Pulmonary artery (tissue), 1 donor: ENCODE results near the genes BHLHA15, BRI3 and SMURF1.

DNA sequence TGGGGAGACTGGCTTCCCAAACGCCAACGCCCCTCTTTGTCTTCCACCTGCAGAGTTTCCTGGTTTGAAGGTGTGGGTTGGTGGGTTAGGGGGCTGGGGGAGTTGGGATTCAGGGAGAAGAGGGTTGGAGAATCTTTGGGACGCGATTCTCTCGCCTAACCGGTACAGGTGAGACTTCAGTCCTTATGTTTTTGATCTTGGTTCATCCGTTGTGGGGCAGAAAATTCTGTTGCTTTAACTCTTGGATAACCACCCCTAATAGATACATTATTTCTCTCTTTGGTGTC is 352 bp downstream of the TAC1 start:
- PRO-cap: no peak

DNA sequence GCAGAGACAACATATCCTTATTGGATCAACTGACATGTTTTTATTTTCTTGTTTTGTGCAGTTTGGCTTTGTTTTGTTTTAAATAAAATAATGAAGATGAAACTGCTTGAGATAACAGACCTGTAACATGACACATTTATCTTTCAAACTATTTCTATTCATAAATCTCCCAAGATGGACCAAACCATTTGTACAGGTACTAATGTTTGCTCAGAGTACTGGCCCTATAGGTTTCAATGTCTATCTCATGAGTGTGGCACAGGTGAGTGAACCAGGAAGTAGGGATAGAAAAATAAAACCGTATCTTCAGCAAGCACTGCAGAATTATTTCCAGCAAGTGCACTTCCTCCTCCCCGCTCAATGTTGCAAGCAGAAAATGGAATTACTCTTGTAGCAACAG is 40.5 kb downstream of the TAC1 start:
- PRO-cap: no peak

DNA sequence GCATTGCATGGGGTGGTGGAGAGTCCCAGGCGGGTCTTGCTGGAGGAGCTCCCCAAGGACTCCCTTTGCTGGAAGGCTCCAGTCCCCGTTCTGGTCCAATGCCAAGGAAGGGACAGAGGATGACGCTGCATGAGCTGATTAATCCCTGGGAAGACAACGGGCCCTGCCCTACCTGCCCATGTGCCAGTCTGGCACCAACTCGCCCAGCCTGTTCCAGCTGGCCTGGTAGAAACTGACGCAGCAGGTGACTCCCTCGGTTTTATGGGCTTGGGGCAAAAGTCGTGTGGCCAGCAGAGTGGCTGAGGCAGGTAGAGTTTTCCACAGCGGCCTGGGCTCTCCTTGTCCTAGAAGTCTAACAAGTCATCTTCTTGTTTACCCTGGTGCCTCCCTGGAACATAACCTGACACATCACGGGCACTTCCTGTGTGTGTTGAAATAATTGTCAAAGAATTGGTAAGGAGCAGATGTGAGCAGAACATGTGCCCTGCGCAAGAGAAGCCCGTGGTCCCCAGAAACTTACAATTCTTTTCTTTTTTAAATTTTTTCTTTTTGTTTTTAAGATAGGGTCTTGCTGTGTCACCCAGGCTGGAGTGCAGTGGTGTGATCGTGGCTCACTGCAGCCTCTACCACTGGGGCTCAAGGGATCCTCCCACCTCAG is 20.3 kb upstream of the LMTK2 start:
- PRO-cap: no peak

GRCh38 chr7:98133551-98134524 is 27.2 kb downstream of the LMTK2 start:
- PRO-cap: no peak

DNA sequence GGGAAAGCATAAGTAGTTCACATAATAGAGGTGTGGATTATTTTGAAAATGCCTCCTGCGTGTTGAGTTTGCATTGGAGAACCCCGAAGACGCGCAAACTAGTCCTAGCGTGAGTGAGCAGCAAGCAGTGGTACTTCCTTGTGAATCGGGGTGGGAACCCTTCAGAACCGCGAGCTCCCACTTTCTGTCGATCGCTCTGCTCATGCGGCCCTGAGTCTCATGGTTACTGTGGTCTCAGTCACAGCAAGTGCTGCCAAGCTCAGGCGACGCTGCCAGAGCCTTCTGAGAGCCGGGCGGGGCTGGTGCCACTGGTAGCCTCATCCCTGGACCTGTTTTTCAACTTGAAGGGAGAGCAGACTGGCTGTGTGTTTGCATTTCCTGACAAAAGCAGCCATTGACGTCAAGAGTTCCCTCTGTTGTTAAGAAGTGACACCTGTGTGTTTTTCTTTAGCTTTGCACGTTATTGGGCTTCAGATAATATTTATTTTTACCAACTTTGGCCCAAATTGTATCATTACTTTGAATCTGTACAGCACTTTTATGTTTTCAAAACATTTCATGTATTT is 32.9 kb upstream of the BHLHA15 start:
- PRO-cap: no peak

DNA sequence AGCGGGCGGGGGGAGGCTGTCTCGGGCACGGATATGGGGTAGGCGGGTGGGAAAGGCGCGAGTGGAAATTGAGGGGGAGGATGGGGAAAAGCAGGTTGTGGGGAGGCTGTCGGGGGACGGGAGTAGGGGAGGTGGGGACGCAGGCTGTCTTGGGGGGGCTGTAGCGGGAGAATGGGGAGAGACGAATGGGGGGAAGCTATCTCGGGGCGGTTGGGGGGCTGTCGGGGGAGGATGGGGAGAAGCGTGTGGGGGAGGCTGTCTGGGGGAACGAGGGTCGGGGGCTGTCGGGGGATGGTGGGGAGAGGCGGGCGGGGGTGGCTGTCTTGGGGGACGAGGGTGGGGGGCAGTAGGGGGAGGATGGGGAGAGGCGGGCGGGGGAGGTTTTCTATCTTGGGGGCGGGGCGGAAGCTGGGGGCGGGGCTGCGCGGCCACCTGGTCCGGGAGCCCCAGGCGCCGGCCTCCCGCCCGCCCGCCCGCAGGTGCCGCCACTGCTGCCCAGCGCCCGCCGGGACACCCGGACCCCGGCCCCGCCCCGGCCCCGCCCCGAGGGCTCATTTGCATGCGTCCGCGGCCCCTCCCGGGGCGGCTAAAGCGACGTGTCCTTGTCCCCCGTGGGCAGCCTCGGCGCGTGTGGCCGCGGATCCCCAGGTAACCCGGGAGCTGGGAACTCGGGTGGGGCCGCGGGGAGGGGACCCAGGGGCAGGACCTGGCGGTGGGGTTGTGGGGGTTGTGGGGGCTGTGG is at the start of gene BHLHA15:
Gene BHLHA15, plus strand, starts transcription at position 589 of the 742 bp plus-strand sequence.
- PRO-cap: no peak

DNA sequence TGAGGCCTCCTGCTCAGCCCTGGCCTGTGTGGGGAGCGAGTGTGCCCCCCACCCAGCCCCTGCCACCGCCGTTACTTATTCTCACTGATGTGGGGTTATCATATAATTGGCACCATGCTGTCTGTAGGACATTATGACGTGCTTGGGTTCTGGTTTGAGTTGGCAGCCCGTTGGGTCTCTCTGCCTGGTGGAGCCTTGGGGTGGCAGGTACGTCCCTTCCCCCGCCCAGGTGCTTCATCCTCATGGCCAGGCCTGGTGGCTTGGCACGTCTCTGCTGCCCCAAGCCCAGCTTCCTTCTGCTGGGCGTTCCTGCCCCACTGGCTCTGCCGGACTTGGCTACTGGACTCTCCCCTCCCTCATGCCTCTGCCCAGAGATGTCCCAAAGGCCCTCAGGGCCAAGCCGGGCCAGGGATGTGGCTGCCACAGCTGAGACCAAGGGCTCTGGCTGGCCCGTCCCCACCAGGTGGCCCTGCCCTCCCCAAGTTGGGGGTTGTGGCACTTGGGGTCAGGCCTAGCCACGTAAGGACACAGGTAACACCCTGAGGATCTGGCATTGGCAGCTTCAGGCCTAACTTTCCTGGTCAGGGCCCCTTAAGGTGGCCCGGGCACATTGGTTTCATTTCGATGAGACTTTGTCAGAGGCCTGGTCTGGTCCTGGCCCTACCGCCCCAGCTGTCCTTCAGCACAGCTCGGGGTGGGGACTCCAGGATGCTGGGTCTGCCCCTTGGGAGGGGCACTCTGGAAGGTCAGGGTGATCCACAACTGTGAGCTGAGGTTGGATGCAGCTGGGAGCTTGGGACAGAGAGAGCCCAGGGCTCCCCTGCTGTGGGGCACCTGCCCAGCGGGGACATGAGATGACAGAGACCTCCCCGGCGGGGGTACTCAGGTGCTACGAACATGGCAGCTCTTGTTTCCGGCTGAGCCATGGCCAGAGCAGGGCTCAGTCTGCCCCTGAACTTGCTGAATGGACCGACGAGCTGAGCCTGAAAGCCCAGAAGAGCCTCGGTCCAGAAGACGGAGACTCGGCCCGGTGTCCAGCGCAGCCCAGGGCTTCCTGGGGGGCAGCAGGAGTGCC is 2.8 kb downstream of the BHLHA15 start:
- PRO-cap: no peak

DNA sequence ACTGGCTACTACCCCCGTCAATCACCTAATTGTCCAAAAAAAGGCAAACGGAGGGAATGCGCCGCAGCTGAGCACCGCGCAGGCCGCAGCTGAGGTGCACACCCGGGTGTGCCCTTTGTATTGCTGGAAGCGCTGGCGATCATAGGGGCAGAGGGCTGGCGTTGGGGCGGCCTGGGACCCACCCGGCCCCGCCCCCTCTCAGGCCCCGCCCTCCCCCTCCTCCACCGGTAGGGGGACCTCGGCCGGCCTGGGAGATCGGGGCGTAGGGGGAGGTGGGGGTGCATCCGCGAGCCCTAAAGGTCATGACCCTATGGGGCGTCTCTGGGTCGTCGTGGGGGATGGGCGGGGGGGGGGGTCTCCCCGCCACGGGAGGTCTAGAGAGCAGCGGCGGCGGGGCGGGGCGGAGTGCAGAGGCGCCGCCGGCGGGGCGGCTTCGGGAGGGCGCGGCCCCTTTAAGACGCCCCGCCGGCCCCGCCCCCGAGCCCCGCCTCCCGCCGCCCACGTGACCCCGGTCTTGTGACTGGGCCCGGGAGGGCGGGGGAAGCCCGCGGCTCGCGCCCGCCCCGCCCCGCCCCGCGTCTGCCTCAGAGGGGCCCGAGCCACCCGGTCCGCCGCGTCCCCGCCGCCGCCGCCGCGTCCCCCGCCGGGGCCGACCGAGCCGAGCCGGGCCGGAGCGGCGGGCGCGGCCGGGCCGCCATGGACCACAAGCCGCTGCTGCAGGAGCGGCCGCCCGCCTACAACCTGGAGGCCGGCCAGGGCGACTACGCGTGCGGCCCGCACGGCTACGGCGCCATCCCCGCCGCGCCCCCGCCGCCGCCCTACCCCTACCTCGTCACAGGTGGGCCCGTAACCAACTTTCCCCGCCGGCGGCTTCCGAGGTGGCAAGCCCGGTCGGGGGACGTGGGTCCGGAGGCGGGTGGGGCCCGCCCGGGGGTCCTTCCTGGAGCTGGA is at the start of gene BRI3:
Gene BRI3, plus strand, starts transcription at position 587 of the 951 bp plus-strand sequence.
- PRO-cap: unidirectional peak, minus-strand start at position 117 of the sequence; bidirectional peak, plus-strand start at position 377 of the sequence, minus-strand start at position 117 of the sequence; bidirectional peak, plus-strand start at position 587 of the sequence, minus-strand start at position 429 of the sequence

DNA sequence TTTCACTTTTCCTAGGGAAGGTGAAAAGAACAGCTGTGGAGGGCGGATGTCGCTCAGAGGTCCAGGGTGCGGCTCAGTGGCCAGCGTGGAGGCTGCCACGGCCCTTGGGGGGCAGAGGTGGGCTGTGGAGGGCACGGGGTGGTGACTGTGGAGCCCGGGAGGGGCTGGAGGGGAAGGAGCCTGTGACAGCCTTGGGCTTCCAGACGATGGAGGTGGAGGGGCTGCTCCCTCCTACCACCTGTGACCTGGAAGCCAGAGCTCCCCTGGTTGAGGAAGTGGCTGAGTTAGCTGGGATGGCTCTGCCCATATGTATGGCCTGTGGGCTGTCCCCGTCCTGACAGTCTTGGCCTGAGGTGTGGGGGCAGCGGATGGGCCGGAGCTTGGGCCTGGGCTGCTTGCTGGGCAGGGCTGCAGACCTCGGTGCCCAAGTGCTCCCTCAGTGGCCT is 3.7 kb downstream of the BRI3 start:
- PRO-cap: no peak

DNA sequence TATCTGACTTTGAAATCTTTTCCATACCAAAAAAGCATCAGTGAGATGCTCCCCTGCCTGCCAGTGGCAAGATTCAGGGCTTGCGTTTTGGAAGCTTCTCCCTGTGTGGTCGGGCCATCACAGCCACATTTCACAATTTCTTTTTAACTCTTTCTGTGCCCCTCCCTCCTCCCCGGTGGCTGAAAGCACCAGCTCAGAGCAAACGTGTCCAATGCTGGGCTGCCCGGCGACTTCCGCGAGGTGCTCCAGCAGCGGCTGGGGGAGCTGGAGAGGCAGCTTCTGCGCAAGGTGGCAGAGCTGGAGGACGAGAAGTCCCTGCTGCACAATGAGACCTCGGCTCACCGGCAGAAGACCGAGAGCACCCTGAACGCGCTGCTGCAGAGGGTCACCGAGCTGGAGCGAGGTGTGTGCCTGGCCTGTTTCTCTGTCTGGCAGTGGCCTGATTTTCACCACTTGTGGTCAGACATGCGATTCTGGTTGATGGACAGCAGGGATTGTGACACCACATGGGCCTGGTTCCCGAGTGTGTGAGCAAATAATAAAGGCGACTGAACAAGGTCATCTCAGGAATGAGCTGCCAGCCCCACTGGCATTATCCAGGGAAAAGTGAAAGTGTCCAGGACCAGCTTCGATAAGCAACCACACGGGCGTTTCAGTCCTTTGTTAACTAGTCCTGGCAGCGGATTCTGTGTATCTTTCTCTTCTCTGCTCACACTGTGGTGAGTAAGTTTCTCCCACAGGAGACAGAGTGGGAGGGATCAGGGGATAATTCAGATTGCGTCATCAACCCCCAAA is 2.6 kb downstream of the NPTX2 start:
- PRO-cap: no peak

DNA sequence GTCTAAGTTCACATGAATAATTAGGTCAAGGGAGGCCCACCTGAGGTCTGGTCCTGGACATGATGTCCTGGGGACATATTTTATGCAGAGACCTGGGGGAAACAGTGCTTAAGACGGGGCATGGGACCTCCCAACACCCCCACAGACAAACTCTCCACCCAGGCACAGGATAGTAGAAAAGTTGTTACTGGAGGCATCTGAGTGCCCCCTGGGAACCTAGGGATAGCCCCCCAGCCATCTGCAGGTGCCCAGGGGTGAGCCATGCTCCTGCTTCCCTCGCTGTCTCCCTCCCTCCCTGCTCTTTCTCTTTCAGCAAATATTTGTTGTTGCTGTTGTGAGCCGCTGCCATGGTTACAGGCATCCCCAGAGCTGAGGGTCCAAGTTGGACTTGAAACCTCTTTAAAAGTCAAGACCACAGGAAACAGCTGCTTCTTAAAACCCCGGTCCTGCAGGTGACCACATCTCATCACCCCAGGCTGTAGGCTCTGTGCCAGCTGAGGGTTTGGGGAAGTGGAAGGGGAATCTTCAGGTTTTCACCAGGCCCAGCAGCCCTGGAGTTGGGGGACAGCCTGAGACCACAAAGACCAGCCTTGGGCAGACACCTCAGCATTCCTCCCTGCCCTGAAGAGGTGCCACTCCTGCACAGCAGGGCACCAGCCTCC is 24.4 kb downstream of the NPTX2 start:
- PRO-cap: no peak

DNA sequence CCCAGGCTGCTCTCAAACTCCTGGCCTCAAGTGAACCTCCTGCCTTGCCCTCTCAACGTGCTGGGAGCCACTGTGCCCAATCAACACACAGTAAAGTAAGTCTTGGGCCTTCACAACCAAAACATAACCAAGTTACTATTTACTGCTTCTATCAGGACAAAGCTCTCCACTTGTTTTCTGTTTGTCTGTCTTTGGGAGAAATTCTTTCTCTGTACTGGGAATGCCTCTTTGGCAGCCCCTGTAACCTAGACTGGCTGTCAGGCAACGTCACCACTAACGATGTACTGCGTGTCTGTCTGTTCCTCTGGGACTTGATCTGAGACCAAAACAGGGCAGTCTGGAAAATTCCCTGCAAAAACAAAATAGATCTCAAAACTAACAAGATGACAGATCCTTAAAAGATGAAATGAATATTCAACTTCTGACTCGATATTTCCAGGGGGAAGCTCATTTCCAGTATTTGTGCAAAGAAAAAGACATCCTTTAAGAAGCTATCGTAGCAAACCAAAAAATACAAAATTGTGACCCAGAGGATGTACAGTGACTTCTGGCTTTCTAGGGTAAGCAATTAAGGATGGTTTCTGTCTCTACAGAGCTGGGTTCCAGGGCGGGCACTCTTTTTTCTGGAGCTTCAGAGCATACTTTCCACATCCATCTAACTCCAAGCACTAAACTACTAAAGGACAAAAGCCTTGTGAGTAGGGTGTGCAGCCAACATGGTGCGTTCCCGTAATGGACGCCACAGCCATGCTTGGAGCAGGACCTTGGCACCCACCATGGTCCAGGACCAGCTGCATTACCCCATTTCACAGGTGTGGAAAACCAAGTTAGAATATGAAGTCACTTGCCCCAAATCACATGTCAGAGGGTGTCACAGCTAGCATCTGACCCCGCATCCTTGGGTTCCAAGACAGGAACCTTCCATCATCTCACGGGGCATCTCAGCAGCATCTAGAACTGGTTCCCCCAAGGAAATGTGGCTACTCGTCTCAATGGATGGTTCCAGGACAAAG is 112.7 kb downstream of the SMURF1 start:
- PRO-cap: no peak

- PRO-cap: no peak
Observed at GRCh38 chr7:99042338-99042901, 101.5 kb downstream of the SMURF1 start.

GRCh38 chr7:99142941-99143957 is 659 bp downstream of the SMURF1 start:
- PRO-cap: bidirectional peak, plus-strand start at chr7:99143204, minus-strand start at chr7:99142996; bidirectional peak, plus-strand start at chr7:99143551, minus-strand start at chr7:99143341

DNA sequence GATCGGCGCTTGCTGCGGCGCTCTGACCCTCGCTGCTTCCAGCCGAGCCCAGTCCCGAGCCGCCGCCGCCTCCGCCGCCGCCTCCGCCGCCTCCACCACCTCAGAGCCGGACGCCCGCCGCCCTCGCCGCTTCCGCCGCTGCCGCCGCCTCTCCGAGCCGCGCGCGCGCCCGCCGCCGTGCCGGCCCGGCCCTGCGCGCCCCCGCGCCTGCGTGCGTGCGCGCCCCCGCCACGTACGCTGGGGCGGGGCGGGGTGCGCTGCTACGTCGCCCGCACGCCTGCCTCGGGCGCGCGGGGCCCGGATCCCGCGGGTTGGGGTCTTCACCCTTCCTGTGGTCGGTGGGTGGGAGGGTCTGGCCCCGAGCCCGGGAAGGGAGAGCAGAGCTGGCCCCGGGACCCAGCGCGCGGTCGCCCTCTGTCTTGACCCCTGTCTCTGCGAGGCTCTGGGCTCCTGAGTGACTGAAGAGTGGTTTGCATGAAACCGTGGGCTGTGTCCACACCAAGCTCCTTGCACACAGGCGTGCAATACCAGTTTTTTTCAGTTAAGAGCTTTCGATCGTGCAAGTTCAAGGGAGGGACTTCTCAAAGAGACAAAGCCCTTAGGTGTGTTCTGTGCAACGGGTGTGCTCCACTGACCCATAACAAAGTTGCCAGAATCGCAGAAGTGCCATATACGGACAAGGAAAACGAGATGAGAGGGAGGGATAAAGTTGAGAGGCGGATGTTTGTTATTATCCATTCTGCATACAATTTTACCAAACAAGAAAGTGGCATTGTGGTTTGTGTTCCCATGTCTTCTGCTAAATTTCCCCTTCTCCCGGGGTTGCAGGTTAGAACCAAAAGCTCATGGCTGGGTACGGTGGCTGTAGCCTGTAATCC is at the start of gene SMURF1:
Gene SMURF1, minus strand, starts transcription at position 151 of the 878 bp plus-strand sequence.
- PRO-cap: bidirectional peak, plus-strand start at position 235 of the sequence, minus-strand start at position 209 of the sequence

GRCh38 chr7:99211529-99212199 is 3.7 kb upstream of the KPNA7 start:
- PRO-cap: no peak

DNA sequence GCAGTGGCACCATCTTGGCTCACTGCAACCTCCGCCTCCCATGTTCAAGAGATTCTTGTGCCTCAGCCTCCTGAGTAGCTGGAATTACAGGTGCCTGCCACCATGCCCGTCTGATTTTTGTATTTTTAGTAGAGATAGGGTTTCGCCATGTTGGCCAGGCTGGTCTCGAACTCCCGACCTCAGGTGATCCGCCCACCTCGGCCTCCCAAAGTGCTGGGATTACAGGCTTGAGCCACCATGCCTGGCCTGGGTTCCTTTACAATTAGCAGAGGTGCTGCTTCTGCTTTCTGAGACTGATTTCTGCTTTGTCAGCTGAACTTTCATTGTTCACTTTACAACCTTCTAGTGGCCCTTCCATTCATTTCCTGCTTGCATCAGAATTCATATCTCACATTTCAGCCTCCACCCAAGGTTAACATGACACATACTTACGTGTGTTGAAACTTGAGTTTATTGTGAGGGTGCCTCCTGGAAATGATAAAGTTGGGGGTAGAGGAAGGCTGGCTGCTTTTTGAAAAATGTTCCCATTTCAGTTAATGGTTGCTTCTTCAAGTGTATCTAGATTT is 4.8 kb downstream of the ARPC1A start:
- PRO-cap: no peak

GRCh38 chr7:99394166-99394815 is 14.1 kb downstream of the PDAP1 start:
- PRO-cap: no peak

DNA sequence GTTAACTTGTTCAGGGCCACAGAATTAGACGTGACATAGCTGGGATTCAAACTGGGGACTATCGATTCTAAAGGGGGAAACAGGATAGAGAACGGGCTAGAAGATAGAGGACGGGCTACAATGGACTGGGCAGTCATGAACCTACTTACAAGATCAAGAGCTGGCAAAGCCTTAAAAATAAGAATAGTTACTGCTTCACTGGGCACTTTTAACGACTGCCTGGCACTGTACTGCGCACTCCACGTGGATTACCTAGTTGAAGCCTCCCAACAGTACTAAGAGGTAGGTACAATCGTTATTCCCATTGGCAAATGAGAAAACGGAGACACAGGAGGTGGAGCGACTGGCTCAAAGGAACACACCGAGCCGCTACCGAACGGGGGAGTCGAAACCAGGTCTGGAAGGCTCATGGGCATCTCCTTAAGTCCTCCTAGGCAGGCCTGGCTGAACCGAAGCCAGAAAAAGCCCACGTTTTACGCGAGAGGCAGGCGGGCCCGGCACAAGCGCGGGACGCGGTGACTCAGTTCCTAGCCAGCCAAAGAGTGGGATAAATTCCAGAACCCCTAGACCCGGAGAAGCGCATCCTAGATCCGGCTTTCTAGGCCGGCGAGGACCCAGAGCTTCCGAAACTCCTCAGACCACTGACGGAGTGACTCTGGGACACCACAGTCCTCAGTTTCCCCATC is 561 bp downstream of the PDAP1 start:
- PRO-cap: unidirectional peak, minus-strand start at position 399 of the sequence

GRCh38 chr7:99500505-99500863 is 403 bp upstream of the ZNF394 start:
- PRO-cap: no peak